ENCODE measurements around the genes STIM1 and OR52M1.

- PRO-cap, result no peak
Measured at GRCh38 chr11:2737704-2738364, 147.7 kb downstream of the CDKN1C start.

- PRO-cap, result no peak
Measured at GRCh38 chr11:2884860-2885486, 602 bp downstream of the CDKN1C start.

- PRO-cap, result unidirectional peak, plus-strand start at chr11:2892289
Measured at GRCh38 chr11:2891783-2893230, 6.7 kb upstream of the CDKN1C start.

GRCh38 chr11:2904050-2905279 is 2.4 kb downstream of the SLC22A18 start:
- PRO-cap, result no peak

DNA sequence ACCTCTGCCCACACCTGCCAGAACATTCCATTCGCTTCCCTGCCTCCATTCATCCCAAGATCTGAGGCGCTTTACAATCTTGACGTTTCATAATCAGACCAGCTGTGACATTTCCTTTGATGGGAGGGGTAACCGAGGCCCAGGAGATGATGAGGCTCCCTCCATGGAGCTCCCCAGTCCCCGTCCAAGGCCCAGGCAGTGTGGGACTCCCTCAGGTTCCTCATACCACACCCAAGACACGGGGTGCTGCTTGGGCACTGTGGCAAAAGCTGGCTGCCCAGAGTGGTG is 9.8 kb downstream of the SLC22A18 start:
- PRO-cap, result no peak

DNA sequence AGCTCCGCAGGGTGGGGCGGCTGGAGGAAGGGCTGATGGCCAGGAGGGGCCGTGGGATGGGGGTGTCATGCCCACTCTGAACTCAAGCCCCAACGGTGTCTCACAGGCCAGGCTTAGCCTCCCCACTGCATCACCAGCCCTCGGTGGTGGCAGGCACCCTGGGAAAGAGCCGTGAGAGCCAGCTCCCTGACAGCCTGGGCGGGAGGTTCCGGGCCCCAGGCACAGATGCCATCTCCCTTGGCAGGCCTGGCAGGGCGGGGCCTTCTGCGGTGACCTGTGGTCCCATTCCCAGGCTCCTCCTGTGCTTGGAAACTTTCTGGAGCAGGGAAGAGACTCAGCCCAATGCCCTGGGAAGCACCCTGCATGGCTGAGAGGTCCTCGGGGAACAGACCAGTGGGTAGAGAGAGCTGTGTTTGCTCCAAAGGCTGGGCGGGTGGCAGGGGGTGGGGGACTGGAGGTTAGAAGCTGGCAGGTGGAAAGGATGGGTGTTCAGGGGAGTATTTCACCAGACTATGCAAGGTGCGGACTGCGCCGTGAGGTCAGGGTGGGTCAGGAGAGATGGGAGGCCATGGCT is 4.8 kb downstream of the PHLDA2 start:
- PRO-cap, result no peak

GRCh38 chr11:3022266-3023432 is 30.5 kb upstream of the NAP1L4 start:
- PRO-cap, result no peak

GRCh38 chr11:3126482-3127105 is 38.5 kb downstream of the OSBPL5 start:
- PRO-cap, result no peak

- PRO-cap, result no peak
Measured at GRCh38 chr11:3385690-3386306, 6.9 kb upstream of the ZNF195 start.

DNA sequence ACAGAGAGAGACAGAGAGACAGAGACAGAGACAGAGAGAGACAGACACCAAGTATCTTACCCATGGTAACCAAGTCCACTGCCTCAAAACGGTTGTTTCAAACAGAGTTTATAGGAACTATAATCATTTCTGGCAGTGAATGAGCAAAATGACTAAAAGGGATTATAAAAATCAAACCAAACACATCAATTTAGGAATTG is 38.7 kb downstream of the NUP98 start:
- PRO-cap, result no peak

DNA sequence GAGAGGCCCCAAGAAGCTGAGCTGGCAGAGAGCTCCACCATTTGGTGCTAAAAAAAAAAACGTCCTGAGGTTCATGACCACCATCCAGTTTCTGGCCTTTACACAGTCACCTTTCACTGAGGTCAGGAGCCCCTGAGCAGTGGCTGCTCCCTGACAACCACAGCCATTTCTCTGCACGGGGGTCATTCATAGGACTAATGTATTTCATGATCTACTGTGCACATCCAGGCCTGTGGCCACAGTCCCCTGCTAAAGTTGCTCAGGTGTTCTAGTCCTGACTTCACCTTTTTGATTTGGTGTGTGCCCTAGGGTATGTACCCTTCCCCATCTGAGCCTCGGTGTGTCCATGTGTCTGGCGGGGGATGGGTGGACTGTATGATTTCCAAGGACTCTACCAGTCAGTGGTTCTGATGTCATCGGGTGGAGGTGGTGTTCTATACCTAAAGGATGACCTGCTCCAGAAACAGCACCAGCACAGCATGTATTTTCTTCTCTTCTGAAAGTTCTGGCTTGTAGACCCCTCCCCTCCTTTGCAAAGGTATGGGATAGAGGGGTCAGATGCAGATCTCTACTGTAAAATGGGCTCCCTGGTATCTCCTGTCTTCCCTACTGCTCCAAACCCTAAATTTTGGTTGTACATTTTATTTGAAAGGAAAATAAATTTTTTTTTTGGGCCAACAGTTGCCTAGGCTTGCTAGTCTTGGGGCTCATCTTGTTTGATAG is 14.9 kb downstream of the RHOG start:
- PRO-cap, result no peak

GRCh38 chr11:3834578-3835669 is 5.8 kb downstream of the RHOG start:
- PRO-cap, result no peak

- PRO-cap, result no peak
Measured at GRCh38 chr11:3837489-3838196, 3.1 kb downstream of the RHOG start.

- PRO-cap, result no peak
Measured at GRCh38 chr11:3838237-3839028, 2.3 kb downstream of the RHOG start.

GRCh38 chr11:3855510-3856594 is at the start of gene STIM1:
STIM1 (plus strand) TSS chr11:3855664.
- PRO-cap, result bidirectional peak, plus-strand start at chr11:3855727, minus-strand start at chr11:3855463; unidirectional peak, minus-strand start at chr11:3855962; unidirectional peak, minus-strand start at chr11:3856056

DNA sequence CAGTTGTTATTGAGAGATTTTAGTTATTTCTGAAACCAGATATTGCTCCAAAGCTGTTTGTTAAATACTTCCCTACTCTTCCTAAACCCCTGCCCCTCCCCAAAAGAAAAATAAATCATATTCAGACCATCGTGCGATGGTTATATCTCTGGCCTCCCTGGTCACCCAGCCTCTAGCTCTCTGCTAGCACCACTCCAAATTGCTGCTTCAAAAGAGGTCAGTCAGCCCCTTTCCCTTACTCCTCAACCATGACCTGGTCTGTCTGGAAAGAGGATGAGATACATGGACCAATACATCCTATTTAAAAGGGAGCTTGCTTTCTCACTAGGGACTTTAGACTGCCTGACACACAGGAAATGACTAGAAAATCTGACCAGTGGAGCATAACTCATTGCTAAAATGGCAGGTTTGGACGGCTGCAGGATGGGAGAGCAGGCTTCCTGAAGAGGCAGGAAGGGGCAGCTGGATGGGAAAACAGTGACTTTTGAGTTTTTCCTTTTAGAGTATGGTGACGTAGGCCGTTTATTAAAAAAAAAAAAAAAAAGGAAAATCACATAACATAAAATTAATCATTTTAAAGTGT is 25.2 kb downstream of the STIM1 start:
- PRO-cap, result no peak

DNA sequence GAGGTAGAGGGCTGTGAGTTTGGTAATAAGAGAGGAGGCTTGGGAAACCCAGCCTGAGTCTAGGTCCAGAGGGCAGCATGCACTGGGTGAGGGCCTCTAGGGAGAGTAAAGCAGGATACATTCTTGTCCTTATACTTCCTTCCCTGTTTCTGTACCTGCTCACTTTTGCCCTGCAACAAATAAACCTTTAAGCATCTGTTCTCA is 31.6 kb downstream of the STIM1 start:
- PRO-cap, result no peak

DNA sequence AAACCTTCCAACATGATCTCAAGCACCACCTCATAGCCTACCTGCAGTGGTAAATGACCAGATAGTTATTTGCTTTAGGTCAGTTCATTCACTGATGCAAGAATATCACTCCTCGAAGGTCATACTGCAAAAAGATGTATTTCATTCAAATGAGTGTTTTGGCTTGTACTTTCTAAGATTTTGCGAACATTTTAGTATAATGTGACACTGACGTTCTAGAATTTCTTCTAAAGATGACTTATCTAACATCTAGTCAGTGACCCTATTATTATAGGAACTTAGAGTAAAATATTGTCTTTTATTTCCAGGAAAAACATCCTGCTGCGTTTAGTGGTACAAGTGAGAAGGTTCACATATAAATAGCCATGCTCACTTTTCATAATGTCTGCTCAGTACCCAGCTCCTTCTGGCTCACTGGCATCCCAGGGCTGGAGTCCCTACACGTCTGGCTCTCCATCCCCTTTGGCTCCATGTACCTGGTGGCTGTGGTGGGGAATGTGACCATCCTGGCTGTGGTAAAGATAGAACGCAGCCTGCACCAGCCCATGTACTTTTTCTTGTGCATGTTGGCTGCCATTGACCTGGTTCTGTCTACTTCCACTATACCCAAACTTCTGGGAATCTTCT is at the start of gene OR52M1:
OR52M1 (plus strand) TSS at position 366 of the 627 bp plus-strand sequence.
- PRO-cap, result no peak

DNA sequence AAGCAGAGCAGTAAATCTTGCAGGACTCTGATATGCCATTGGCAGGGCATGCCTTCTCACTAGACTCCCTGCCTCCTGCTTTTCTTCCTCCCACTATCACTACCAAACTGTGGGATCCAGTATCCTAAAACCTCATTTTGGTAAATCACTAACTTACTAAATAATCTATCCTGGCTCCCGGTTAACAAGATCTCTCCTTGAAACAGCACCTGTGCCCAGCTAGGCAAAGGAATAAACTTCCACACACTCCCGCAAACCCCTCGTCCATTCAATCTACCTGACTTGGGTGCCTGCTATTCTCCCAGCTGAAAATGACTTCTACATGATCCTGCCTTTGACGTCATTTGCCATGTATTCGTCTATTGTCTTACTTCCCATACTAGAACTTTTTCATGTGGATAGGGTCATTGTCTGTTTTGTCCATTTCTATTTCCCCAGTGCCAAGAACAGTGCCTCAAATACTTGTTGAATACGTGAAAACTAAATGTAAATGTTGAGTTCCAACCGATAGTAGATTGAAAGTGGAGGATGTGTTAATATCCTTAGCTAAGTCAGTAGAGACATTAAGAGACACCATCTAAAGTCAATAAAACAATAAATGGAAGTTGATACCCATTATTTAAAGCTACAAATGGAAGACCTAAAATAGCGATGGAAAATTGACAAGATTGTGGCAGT is 1.0 kb downstream of the TRIM68 start:
- PRO-cap, result no peak

- PRO-cap, result no peak
Measured at GRCh38 chr11:4644061-4644354, 226 bp downstream of the OR51E1 start.